Penis (tissue), 1 donor: ENCODE results near the genes MRPL46 and MESP1.

- PRO-cap: bidirectional peak, plus-strand start at chr15:88467421, minus-strand start at chr15:88467388
Observed at GRCh38 chr15:88466857-88467590, at the start of gene MRPL46. Gene MRPL46, minus strand, starts transcription at chr15:88467388.

- PRO-cap: no peak
Observed at GRCh38 chr15:88614281-88614890, 6.8 kb upstream of the AEN start.

- PRO-cap: no peak
Observed at GRCh38 chr15:88662638-88663140, 23.9 kb downstream of the ISG20 start.

DNA sequence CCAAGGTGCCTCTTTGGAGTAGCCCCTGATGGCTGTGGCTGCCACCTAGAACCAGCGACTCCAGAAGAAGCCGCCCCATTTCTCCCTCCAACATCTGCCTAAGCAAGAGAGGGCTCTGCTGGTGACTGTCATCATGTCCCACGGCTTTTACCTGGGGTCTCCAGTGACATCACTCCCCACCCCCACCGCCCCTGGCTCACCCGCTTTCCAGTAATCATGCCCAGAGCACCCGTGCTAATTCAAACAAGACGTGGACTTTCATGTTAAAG is 56.9 kb downstream of the ISG20 start:
- PRO-cap: no peak

- PRO-cap: no peak
Observed at GRCh38 chr15:88993092-88993491, 79.9 kb upstream of the MFGE8 start.

DNA sequence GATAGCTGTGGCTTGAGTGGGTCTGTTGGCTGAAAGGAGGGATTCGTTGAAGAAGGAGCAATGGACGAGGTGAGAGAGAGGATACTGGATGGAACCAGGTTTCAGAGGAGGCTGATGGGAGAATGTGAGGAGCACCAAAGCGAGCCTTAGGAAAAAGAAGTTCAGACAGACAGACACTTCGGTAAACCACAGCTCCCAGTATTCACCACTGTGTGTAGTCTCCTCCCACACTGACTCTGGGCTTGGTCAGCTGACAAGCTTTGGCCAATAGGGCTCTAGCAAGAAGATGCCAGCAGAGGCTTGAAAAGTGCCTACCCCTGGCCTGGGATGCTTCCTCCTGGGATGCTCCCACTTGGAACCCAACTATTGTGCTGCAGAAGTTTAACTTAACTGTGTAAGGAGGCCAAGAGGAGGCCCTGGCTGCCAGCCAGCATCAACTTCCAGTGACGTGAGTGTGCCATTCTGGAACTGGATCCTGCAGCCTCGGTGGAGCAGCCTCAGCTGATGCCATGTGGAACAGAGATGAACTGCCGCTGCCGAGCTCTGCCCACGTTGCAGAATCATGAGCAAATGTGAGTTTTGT is 47.4 kb upstream of the ABHD2 start:
- PRO-cap: unidirectional peak, plus-strand start at position 500 of the sequence

DNA sequence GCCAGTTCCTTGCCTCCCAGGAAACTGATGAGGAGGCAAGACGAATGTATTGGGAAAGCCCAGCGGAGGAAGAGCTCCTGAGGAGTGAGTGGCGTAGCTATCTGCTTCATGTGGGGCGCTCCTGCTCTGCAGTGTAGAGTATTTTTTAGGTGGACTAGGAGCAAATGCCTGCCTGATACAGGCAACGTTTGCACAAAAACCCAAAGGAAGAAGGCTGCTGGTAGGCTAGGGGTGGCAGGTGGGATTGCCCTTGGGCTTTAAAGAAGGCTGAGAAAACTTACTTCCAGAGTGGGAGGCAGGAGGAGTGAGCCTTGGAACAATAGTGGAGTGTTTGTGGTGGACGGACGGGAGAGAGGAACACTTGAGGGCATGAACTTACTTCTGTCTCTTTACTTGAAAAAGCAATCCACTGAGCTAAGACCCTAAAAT is 14.4 kb downstream of the ABHD2 start:
- PRO-cap: no peak

- PRO-cap: no peak
Observed at GRCh38 chr15:89105097-89105549, 16.9 kb downstream of the ABHD2 start.

- PRO-cap: no peak
Observed at GRCh38 chr15:89122948-89123523, 34.8 kb downstream of the ABHD2 start.

DNA sequence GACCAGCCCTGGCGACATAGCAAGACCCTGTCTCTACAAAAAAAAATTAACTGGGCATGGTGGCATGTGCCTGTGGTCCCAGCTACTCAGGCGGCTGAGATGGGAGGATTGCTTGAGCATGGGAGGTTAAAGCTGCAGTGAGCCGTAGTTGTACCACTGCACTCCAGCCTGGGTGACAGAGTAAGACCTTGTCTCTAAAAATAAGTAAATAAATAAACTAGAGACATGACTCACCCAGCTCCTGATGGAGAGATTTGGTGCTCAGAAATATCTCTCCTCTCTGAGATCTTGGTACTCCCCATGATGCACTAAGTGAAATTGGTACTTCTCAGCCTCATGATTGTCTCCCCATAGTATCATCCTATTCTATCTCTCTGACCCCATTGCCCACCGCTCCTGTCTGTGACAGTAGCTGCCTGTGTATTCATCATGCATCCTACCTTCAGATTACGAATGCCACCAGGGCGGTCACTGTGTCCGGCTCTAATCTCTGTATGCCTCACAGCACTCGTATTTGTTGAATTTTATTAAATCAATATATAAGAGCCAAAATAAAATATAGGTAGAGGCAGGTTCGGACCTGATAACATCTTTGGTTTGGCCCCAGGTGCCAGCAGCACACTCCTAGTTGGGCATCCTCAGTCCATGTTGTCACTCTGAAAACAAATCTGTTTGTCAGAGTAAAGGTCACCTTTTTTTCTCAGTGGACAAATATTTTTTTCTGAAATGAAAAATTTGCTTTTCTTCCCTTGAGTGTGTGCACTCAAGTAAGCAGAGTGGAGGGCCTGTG is 51.0 kb downstream of the ABHD2 start:
- PRO-cap: no peak

DNA sequence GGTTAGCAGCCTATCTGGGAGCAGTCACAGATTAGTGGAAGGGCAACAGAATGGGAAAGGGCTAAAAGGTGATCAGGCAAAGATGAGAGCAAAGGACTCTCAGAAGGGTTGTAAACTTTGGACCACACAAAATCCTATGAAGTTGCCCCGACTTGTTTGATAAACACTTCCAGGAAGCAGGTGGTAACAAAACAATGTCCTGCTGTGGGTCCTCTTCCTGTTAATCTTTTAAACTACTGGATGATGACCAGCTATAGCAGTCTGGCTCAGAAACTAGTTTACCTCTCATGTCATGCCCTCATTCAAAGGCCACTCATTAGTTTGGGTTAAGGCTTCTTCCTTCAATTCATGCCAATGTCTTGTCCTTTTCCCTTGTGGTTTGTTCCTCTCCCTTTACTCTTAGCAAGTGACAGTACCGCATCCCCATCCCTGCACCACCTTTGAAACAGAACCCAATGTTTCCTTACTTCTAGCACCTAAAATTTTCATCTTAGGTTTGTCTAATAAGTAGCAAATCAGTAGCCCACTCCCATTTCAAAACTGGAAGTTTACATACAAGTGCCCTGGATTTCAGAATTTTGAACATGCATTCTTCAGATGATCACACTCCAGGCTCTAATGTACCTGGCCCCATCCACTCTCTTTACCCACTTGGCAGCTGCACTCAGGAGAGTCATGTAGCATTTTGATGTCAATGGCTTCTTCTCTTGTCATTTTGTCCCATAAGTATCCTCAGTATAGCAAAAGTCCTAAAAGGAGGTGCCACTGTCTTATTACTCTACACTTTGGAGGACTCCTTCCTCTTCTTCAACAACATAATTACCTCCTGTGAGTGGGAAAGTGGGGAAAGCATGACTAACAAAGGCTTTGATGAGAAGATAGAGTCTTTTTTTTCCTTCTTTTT is 18.9 kb downstream of the POLG start:
- PRO-cap: no peak

DNA sequence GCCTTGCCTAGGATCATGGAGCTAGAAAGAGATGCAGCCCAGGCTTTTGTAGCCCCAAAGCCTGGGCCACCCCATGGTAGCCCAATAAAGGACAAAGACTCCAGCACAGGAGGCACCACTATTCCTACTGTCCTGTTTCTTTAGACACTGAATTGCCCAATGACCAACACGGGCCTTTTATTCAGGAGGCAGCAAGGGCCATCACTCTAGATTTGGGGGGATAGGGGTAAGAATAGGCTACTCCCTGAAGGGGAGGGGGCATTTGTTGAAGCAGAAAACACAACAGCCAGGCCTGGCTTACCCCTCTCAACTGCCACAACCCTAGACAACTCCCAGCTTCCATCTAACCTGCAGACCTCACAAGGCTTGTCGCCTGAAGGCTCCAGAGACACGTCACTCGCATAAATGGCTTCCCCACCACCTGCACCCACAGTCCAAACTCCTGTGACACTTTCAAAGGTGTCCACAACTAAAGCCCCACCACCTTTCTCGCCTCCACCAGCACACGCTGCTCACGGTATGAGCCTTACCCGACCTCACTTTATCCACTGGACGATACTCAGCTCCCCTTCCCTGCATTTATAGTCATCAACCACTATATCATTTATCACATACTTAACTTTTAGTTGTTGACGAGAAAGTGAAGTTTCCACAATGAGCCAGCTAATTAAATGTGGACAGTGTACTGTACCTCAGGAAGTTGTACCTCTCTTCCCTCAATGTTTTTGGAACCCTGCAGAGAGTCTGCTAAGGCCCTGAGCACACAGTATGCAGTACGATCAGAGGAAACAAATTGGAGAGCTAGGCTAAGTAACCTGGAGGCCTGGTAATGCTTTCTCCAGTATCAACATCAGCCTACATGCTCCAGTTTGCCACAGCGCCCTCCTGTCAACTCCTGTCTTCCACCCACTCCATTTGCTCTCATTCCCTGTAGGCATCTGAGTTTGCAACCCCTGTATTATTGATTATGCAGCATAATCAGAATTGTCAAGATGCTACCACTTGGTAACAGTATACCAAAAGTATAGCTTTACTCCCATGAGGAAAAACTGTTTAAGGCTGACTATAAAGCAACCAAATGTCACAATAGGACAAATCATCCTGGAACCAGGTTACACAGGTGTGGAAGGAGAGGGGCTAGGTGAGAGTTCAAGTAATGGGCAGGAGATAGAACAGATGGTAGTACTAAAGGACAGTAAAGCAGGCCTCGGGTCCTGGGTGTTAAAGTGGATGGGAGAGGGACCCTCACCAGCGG is 14.7 kb downstream of the POLG start:
- PRO-cap: no peak

DNA sequence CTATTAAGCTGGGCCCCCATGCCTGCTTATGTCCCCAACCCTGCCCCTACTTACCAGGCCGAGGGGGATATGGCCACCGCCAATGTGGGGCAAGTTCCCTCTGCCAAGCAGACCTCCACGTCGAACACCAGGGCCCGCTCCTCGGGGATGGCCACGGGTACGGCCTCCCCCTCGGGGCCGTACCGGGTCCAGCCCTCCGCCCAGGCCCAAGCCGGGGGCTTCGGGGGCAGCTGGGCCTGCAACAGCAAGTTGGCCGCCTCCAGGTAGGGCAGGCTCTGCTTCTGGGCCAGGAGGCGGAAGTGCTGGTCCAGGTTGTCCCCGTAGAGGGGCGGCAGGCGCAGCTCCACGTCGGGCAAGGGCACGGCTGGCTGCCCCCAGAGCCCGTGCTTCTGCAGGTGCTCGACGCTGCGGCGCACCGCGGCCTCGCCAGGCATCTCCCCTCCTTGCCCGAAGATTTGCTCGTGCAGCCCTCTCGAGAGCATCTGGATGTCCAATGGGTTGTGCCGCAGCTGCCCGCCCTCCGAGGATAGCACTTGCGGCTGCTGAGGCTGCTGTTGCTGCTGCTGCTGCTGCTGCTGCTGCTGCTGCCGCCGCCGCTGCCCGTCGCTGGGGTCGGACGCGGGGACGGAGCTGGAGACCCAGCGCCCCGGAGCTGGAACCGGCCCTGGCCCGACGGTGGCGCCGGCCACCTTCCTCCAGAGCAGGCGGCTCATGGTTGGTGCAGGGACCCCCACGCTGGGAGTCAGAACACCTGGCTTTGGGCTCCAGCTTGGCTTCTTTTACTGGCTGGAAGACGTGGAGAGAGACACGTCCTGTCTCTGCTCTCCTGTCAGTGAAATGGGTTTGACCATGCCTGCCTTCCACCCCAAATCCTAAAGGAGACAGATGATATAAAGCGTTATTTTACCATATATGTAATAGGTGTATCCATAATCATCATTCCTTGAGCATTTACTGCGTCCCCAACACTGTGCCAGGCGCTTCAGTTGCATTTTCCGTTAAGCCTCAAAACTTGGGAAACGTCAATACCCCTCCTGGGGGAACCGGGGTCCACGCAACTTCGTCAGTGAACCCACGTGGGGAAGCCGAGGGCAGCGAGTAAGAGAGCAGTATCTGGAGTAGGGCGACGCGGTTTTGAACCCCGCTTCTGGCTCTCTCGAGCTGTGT is 1.2 kb downstream of the POLG start:
- PRO-cap: no peak

DNA sequence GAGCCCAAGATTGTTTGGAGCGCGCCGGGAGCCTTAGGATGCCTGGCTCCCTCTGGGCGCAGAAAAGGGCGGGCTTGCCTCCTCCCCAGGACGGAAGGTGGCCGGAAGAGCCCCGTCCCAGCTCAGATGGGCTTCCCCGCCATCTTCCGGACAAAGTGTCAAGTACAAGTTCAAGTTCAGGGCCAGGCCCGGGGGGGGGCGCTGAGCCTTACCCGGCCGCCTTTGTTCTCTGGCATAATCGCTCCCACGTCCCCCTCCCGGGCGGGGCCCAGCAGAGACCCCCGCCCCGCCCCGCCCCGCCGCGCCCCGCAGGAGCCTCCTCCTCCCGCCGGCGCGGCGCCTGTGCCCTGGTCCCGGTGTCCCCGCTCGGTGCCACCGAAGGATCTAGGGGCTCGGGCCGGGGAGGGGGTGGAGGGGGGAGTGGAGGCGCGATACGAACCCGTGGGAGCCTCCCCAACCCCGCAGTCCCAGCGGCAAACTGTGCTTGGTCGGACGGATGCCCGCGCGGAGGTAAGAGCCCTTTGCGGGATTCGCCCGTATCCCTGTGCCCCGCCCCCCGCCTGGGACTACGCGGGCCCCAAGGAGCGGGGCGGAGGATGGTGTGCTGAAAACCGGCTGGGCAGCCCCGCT is 65.4 kb upstream of the POLG start:
- PRO-cap: no peak

DNA sequence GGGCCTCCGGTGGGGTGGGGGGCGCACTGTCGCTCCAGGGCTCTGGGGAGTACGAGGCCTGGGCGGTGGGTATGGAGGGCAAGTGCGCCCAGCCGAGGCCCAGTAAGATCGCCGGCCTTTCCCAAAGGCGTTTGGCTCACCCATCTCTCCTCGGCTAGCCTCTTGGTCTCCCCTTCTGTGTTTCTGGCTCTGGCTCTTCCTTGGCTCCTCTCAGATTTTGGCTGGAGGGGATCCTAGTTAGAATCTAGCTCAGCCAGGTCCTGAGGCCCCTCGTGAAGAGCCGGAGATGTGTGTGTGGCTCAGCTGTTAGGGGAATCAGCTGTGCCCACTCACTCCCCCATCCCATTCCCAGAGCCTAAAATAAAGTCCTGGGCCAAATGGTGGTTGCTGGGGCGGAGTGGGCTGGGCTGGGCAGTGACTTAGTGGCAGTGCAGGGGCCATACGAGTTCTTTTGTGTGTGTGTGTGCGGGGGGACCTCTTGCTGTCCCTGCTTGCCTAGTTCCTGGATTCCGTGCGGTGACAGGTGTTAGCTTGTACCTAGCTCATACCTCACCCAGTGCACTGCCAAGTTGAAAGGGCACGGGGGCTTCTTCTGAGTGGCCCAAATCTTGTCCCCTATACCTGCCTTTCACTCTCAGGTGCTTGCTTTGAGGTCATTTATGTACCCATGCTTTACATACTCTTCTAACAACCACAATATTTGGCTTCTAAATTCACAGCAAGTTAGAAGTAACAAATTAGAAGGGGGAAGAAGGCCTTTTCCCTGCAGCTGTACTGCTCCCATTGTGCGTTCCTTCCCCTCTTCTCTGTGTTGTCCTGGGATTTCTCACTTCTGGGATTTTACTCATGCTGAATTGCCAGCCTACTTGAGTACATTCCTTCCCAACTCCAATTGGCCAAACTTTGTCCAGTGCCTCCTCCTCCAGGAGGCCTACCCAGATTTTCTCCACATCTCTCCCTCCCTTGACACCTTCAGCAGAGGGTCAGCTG is 66.2 kb upstream of the POLG start:
- PRO-cap: no peak

GRCh38 chr15:89587704-89588333 is 12.6 kb downstream of the TICRR start:
- PRO-cap: no peak

DNA sequence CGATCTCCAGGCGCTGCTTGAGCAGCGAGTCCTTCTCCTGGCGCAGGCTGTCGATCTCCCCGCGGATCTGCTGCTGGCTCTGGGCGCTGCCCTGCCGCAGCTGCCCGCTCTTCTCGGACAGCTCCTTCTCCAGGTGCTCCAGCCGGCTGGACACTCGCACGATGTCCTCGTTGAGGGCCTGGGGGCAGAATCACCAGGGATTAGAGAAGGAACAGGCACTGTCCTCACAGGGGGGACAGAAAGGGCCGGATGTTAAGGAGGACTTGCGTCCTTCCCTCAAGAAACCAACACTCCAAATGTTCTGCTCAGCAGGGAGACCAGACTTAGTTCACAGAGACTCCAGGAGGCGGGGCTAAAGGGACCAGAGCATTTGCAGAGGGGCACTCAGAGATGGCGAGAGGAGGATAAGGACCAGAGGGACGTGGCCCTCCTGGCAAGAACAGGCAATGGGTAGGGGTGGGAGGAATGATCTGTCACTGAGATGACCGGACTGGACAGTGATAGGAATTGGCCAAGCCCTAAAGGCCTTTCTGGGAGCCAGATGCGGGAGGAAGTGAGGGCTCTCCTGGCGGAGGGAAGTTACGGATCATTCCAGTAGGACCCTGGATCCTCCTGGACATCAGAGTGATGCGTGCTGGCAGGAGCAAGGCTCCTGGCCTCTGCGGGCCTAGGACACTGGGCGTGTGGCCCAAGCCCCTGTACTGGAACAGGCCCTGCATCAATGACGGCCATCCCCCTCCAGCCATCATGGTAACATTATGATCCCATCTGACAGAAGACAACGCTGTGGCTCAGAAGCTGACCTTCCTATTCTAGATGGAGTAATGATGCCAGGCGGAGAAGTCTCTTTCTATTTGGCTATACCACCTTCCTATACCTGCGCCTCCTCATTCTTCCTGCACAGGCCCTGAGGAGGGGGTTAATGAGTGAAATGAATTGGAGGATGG is 23.5 kb downstream of the KIF7 start:
- PRO-cap: no peak

DNA sequence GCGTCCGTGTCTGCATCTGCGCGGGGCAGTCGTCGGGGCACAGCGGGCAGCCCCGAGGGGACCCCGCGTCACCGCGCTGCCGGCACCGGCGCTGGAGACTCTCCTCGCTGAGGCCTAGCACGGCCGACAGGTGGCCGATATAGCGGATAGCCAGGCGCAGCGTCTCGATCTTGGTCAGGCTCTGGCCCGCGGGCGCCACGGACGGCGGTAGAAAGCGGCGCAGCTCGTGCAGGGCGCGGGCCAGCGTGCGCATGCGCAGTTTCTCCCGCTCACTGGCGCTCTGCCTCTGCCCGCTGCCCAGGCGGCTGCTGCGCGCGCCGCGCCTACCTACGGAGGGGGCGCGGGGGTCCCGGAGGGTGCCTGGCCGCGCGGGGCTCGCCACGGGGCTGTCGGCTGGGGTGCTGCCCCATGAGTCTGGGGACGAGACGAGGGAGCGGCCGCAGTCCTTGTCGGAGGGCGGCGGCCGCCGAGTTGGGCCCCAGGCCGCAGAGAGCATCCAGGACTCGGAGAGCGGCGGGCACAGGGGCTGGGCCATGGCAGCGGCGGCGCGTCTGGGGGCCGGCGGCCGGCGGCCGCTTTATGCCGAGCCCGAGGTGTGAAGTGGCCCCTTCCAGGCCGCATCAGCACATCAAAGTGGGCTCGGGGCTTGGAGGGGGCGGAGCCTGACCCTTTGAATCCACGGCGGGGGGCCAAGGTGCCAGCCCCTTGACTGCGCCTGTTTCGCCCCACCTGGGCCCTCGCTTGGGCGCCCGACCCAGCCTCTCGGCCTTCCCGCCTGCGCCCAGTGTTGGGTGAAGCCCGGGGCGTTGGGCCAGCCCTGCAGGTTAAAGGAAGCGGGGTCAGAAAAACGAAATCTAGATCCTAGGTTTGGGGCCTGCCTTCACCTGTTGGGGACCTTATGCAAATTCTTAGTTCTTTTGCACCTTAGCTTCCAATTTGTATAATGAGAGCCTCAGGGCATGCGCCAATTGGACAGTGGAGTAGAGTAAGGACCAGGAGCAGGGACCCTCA is at the start of gene MESP1:
TSS of gene MESP1 (minus strand) at position 553 of the 1,011 bp plus-strand sequence.
- PRO-cap: no peak

- PRO-cap: no peak
Observed at GRCh38 chr15:89784784-89785808, 9.0 kb downstream of the MESP2 start.

GRCh38 chr15:89811845-89812835 is 2.5 kb downstream of the ANPEP start:
- PRO-cap: unidirectional peak, plus-strand start at chr15:89812536